Temporal lobe (tissue), 2 donors: ENCODE data around the genes DUSP22, EXOC2 and FOXC1.

DNA sequence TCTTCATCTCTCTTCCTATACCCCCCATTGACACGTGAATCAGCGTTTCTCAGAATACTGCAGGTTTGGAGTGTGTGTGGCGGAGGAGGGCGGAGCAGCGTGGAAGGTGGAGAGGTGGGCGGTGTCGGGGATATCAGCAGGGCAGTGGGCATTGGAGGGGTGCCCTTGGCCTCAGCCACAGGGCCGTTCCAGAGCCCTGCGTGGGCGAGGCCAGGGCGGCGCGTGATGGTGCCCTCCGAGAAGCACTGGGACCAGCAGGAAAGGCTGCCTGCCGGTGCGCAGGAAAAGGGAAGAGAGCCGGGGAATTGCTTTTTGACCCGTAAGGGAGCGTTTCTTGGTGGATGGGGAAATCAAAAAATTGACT is 82.8 kb upstream of the DUSP22 start:
- RAMPAGE, long total RNA = no peak

DNA sequence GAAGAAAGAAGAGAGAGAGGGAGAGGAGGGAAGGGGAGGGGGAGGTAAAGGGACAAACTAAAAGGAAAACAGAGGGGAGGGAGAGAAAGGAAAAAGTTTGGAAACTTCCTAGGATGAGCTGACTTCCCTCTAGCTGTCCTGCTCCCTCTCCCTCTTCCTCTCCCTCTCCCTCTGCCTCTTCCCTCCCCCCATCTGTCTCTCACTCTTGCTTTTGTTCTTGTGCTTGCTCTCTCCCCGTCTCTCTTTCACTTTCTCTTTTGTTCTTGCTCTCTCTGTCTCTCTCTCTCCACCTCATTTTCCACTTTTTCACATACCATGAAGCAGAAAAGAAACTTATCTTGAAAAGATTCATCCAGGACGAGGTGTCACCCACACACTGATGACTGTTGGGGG is 56.4 kb upstream of the DUSP22 start:
- RAMPAGE, long total RNA = no peak

- RAMPAGE, long total RNA = no peak
These were observed at the start of gene DUSP22 for GRCh38 chr6:291906-292604. Gene DUSP22, plus strand, starts transcription at chr6:292487.

GRCh38 chr6:312969-313766 is 20.9 kb downstream of the DUSP22 start:
- RAMPAGE, long total RNA = no peak

DNA sequence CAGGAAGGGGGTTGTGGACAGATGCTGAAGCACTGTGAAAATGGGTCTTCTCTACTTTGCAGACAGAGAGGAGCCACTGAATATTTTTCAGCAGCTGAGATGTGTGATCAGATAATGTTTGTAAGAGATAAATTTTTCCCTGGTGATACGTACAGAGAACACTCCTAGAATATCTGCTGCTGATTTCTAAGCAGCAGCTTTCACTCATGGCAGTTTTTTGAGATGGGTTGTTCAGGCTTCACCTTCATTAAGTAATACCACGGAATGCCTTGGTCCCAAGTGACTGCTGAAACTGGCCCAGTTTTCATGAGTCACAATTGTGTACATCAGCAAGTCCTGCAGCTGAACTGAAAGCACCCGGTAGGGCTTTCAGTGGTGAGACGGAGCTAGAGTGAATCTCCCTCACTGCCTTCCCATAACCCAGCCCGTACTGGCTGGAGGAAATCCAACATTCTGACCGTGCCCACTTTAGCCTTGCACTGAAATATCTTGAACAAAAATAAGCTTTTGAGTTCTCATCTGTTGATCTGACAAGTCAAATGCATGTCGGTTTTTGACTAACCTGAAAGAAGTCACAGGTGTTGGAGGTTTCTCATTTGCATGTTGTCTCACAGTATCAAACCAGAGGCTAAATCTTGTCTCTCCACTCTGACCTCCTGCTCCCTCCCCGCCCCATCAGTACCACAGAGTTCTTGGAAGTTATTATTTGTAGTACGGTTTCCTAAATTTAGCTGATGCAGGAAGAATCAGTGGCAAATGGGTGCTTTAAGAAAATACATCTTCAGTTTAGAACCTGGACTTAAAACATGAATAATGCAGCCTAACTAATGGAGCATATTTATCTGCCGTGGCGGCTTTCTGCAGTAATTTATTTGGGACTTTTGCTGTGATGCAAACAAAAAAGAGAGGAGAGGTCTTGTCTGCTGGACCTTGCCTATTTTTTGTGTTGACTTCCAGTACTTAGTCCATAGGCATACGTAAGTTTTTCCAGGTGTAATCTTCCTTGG is 35.9 kb downstream of the DUSP22 start:
- RAMPAGE, long total RNA = no peak

DNA sequence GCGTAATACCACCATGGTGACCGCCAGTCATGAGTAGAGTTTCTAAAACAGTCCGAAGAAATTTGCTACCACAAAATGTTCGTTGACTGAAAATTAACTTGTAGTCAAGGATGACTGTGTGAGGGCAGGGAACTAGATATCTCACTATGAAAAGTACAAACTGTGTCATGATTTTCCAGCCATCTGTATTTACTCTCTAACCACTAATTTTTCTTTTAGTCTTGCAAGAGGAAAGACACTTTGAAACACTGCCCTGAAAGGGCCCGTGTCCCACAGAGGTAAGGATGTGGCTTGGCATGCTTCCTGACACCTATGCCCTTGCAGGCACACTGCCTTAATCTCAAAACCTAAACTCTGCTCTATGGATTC is 99.7 kb downstream of the IRF4 start:
- RAMPAGE, long total RNA = no peak

- RAMPAGE, long total RNA = no peak
These were observed 47.3 kb downstream of the HUS1B start for GRCh38 chr6:609672-609880.

GRCh38 chr6:692895-693687 is at the start of gene EXOC2:
Gene EXOC2, minus strand, starts transcription at chr6:693139.
- RAMPAGE, long total RNA = no peak

DNA sequence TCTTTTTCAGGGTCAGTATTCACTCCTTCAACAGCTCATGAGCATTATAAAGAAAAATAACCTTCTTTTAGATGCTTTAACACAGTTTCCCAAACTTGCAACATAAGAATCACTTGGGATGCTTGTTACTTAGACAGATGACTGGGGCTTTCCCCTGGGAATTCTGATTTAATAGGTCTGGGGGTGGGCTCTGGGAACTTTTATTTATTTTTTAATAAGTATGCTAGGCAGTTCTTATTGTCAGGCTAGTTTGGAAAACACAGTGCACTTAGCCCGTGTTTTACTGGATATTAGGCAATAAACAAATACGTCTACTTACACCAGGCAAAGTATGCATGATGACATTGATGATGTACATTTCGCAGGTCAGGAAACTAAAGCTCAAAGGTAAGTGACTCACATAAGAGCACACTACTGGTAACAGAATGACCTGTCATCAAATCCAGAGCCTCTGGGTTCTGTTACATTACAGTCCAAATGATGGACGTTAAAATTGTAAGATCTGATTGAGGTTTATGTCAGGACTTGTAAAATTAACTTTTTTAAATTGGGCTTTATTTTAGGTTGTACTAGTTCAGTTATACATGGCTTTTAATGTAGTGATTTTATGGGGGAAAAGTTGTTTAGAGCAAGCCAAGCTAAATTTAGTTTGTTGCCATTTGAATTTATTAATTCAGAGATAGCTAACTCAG is 144.5 kb upstream of the EXOC2 start:
- RAMPAGE, long total RNA = no peak

GRCh38 chr6:1063577-1064251 is 248.2 kb upstream of the FOXQ1 start:
- RAMPAGE, long total RNA = no peak

DNA sequence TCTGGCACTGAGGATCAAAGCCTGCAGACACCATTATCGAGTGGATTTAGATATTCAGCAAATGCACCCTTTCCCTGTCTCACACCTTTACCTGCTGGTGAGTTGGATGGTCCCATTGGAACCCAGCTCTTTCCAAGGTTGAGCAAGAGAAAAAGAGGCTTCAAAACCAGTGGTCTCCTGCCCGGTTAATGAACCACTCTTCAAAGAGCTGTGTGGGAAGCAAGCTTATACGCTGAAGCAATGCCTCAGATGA is 83.5 kb upstream of the FOXQ1 start:
- RAMPAGE, long total RNA = no peak

- RAMPAGE, long total RNA = no peak
These were observed 13.7 kb downstream of the FOXQ1 start for GRCh38 chr6:1325489-1326094.

DNA sequence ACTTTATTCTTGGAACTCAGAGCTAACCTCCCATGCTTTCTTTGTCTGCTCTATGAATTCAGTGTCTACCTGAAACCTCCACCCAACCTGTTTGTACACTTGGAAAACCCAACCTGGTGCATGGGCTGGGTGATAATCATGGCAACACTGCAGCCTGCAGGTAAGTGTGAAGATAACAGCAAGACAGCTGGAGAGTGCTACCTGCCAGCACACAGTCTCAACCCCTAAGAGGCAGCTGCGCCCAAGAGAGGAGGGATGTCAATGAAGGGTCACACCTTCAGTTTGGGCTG is 24.3 kb downstream of the FOXQ1 start:
- RAMPAGE, long total RNA = no peak

DNA sequence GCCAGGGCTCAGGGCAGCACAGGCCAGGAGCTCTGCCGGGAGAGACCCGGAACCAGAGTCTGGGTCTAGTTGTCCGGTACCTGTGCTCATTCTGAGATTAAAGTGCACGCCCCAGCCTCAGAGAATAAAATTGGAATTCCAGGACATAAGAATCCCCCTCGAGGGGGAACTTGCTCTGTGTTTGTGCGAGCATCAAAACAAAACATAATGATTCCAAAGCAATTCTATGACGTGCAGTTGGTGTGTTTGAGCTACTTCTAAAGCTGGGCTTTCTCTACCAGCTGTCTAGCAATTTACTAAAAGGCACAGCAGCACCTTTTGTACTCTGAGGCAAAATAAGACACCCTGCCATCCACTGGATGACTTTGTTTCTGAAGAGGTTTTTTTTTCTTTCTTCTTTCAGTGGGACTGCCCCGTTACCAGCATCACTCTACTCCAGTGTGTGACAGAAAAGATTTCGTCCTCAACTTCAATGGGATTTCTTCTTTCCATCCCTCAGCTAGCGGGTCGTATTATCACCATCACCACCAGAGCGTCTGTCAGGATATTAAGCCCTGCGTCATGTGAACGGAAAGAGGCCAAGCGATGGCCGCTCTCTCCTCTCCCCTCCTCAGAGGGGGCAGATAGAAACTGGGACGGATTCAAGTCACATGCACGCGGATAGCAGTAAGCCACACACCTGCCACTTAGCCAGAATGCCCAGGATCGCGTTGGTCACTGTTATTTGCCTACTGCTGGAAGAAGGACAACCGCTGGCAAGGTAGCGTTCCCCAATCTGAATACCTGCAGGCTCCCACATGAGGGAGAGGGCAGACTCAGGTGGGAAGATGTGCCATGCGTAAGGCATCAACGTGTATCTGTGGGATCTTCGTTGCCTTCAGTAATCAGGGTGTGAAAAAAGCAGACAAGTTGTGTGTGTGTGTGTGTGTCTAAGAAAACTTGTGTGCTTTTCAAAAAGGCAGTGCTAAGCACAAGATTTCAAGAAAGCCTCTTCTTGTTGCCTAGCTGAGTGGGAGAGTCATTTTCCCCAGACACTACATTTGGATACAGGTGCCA is 5.2 kb downstream of the FOXF2 start:
- RAMPAGE, long total RNA = no peak

- RAMPAGE, long total RNA = no peak
These were observed 78.8 kb downstream of the FOXF2 start for GRCh38 chr6:1468243-1468560.

GRCh38 chr6:1523808-1524469 is 85.8 kb upstream of the FOXC1 start:
- RAMPAGE, long total RNA = no peak

DNA sequence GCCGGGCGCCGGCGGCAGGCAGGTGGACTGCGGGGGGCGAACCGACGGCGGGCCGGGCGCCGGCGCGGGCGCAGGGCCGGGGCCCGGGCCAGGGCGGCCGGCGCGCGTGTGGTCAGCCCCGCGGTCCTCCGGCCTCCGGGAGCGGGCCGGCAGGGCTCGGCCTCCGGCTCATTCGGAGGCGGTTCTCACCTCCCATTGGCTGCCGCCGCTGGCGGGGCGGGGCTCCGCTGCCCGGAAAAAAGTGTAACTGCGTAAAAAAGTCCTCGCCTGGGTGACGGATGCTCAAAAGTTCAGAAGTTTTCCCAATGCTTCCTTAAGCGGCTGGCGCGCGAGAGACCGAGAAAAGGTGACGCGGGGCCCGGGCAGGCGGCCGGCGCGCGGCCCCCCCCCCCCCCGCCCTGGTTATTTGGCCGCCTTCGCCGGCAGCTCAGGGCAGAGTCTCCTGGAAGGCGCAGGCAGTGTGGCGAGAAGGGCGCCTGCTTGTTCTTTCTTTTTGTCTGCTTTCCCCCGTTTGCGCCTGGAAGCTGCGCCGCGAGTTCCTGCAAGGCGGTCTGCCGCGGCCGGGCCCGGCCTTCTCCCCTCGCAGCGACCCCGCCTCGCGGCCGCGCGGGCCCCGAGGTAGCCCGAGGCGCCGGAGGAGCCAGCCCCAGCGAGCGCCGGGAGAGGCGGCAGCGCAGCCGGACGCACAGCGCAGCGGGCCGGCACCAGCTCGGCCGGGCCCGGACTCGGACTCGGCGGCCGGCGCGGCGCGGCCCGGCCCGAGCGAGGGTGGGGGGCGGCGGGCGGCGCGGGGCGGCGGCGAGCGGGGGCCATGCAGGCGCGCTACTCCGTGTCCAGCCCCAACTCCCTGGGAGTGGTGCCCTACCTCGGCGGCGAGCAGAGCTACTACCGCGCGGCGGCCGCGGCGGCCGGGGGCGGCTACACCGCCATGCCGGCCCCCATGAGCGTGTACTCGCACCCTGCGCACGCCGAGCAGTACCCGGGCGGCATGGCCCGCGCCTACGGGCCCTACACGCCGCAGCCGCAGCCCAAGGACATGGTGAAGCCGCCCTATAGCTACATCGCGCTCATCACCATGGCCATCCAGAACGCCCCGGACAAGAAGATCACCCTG is at the start of gene FOXC1:
TSS of gene FOXC1 (plus strand) at position 281 of the 1,114 bp plus-strand sequence.
- RAMPAGE, long total RNA = no peak

DNA sequence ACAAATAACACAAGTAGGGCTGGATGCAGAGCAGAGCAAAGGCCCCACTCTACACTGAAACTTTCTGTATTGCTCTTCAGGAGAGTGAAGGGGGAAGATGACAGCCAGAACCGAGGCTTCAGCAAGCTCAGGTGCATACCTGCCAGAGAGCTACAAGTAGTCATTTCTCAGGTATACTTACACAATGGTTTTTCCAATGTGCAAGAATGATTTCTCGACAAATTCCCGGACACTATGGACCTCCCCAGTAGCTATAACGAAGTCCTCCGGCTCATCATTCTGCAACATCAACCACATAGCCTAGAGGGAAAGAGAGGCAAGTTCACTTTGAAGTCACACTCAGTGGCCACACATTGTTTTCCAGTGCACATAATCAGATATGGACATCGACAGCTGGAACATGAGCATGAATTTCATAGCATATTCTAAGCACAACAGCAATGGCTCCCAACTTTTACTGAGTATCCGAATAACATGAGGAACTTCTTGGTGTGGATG is 132.6 kb downstream of the FOXC1 start:
- RAMPAGE, long total RNA = no peak

DNA sequence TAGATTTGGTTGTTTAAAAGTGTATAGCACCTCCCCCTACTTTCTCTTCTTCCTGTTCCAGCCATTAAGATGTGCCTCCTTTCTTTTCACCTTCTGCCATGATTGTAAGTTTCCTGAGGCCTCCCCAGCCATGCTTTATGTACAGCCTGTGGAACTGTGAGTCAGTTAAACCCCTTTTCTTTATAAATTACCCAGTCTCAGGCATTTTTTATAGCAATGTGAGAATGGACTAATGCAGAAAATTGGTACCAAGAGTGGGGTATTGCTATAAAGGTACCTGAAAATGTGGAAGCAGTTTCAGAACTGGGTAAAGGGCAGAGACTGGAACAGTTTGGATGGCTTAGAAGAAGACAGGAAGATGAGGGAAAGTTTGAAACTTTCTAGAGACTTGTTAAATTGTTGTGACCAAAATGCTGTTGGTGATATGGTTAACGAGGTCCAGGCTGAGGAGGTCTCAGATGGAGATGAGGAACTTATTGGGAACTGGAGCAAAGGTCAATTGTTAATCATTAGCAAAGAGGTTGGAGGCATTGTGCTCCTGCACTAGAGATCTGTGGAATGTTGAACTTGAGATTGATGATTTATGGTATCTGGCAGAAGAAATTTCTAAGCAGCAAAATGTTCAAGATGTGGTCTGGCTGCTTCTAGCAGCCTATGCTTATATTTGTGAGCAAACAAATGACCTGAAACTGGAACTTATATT is 78.8 kb upstream of the GMDS start:
- RAMPAGE, long total RNA = no peak

DNA sequence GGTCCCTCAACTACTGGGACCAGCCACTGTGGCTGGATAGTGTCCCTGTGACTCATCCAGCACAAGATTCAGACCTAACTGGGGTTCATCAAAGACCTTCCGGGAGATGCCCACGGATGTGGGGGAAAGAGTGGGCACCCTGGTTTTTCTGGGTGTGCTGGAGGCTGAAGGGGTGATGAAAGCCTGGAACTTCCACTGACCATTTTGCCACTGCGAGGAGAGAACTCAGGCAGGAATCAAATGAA is 143.9 kb upstream of the GMDS start:
- RAMPAGE, long total RNA = no peak